Measurements from ENCODE around the genes FUT8, PALS1, EIF2S1, PLEKHH1 and VTI1B.

DNA sequence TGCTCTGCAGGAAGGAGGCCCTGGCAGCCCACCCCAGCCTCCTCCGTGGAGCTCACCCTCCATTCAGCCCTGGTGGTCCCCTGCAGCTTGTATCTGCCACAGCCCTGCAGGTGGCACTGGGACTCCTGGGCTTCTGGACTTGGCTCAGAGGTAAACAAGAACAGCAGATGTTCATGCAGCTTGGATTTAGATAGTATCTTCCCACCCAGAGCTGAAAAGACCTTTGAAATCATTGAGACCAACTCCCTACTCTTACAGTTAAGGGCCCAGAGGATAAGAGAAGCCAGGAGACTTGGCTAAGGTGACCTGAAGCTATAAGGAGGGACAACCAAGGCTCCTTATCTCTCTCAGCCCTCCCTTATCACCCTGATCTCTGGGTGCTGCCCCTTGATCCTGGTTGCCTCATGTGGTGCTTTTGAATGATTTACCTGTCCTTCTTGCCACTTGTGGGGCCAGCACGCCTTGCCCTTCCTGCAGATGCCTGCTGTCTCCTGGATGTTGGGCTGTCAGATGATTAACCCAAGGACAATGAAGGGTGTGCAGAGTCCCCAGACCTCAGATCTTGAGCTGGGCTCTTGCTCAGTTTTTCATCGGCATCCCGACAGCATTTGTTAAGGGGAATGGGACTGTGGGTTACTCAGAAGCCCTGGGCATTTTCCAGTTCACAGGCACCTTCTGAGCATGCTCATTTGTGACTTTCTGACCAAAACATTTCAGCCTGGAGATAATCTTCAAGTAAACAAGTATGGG is 153.8 kb upstream of the MAX start:
- RRBS, result no CpG with 5 or more reads among the region's 4 CpGs

GRCh38 chr14:65287018-65288198 is 125.1 kb upstream of the FUT8 start:
- RRBS, result 79% methylated on average over 8 of the region's 34 CpGs

GRCh38 chr14:65302484-65303356 is 109.8 kb upstream of the FUT8 start:
- RRBS, result no CpG with 5 or more reads among the region's 8 CpGs

- RRBS, result no CpG with 5 or more reads among the region's 2 CpGs
Measured at GRCh38 chr14:65351876-65352217, 60.7 kb upstream of the FUT8 start.

GRCh38 chr14:65412666-65413368 is at the start of gene FUT8:
Gene FUT8, plus strand, starts transcription at chr14:65412730.
- RRBS, result under 1% methylated on average over 44 of the region's 88 CpGs

- RRBS, result no CpG with 5 or more reads among the region's 3 CpGs
Measured at GRCh38 chr14:66108501-66108855, 377.7 kb upstream of the CCDC196 start.

- RRBS, result no CpG with 5 or more reads among the region's 4 CpGs
Measured at GRCh38 chr14:66650279-66651077, 142.5 kb downstream of the GPHN start.

- RRBS, result no CpG with 5 or more reads among the region's 2 CpGs
Measured at GRCh38 chr14:67167776-67168534, 21.3 kb upstream of the GARIN2 start.

- RRBS, result under 1% methylated on average over 38 of the region's 77 CpGs
Measured at GRCh38 chr14:67240904-67241626, at the start of gene PALS1. Gene PALS1, plus strand, starts transcription at chr14:67241435.

DNA sequence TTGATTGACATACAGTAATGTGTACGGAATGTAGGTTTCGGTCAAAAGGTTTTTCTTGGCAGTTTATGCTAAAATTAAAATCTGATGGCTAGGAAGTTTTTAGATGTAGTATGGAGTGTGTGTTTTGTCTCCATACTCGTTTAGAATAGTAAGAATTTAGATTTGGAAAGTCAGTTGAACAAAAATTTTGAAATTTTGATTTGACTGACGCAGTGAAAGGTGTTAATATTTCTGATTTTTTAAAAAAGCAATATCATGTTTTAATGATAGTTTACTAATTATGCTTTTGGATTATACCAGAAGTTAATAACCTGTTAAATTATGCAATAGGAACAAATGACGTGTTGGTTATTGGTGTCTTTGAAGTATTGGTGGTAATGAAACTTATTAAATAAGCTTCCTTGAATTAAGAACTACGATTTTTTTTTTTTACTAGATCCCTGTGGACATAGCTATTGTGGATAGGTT is 1.0 kb downstream of the PALS1 start:
- RRBS, result no CpG with 5 or more reads among the region's 6 CpGs

DNA sequence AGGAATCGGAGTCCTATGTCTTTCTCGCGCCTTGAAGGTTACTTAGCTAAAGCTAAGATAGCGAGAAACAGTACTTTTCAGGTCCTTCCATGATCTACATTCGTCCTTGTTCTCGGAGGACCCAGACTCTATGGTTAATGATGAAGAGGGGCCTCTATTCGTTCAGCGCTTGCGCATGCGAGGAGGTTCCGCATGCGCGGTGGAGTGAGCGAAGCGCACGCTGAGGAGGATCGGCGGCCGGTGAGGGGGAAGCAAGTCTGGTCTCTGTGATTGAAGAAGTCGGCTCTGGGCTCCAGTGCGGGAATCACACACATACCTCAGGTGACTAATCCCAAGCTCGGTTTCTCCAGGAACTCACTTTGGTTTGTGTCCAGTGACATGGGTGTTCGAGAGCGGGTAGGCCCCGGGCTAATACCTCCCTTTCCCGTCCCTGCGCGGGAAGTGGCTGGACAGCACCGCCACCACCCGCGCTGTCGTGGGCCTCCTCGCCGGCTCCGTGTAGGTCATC is at the start of gene EIF2S1:
EIF2S1 (plus strand) TSS at position 193 of the 508 bp plus-strand sequence.
- RRBS, result 2% methylated on average over 10 of the region's 35 CpGs

- RRBS, result no CpG with 5 or more reads among the region's 11 CpGs
Measured at GRCh38 chr14:67392413-67392977, 19.5 kb downstream of the PLEK2 start.

- RRBS, result no CpG with 5 or more reads among the region's 3 CpGs
Measured at GRCh38 chr14:67418912-67419226, 6.9 kb upstream of the PLEK2 start.

DNA sequence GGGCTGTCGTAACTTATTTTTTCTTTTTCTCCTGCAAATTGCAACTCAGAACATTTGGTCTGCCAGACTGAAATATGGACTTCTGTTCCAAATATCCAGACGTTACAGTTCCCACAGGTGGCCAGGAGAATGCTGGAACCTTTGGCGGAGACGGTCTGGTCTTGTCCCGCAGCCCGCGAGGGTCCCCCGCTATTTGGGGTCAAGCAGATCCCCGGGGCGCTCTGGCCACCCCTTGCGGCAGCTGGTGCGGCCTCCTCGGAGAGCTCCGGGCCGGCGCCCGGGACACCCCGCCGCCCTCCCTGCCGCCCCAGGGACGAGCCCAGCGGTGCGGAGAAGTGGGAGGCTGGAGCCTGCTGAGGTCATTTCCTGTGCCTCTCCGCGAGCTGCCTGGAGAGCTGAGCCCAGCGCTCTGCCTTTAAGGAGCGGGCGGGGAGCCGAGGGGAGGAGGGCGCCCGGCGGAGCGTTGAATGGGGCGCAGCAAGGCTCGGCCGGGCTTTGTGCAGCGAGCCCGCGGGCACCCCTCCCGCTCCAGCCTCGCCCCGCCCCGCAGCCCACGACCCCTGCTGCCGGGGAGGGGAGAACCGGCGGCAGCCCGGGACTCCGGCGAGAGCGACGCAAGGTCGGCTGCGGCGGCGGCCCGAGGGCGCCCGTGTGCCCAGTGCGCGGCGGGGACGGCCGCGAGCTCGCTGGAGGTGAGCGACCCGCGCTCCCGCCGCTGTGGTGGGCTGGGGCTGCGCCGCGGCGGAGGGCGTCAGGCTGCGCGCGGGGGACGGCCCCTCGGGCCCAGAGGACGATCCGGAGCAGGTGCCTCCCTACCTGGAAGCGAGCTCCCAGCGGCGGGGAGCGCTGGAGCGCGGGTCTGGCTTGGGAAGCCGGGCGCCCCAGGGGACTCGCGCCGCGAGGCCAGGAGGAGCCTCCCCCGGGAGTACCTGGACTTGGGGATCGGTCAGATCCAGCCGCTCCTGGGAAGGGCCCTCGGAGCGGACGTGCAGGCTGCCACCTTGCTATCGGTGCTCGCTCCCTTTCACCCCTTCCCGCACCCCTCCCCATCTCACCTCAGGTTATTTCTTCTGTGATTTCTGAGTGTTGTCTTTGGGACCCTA is at the start of gene PLEKHH1:
PLEKHH1 (plus strand) TSS at position 584 of the 1,103 bp plus-strand sequence.
- RRBS, result 6% methylated on average over 27 of the region's 104 CpGs

- RRBS, result no CpG with 5 or more reads among the region's 10 CpGs
Measured at GRCh38 chr14:67556807-67557647, 23.9 kb downstream of the PLEKHH1 start.

DNA sequence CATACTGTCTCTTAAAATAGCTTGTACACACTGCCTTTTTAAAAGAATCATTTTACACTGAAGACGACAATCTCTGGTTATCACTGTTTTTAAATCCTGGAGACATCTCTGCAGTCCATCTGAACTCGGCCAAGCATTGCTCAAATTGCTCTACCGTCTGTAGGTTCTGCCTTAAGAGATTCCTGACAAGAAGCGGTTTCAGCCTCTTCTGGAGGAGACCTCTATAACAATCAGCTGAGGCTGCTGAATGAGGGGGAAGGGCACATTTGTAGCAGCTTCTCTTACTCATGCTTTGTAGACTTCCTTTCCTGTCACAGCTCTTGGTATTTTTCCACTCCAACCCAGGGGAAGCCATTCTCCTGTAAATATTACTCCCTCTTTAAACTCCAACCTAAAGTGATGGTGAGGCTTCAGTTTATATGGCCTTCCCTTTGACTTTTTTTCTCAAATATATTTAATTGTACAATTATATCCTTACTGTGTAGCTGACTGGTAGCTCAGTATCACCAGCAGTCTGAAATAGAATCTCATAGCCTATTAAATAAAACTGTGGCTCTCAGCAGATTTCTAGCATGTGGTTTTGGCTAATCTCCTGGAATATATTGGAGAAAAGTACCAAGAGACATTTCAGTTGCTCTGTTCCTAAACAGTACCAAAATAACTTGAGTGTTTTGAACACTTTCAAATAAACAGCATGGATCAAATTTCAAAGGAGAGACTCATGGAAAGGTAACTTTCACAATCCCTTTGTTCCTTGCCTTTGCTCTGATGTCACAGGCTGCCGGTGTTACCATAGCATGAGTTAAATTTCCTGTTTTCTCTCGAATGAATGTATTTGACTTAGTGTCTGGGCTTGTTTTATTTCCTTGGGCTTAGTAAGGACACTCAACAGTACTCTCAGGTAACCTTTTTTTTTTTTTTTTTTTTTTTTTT is 3.2 kb downstream of the ARG2 start:
- RRBS, result no CpG with 5 or more reads among the region's 6 CpGs

GRCh38 chr14:67674504-67675343 is at the start of gene VTI1B:
Gene VTI1B, minus strand, starts transcription at chr14:67674632.
- RRBS, result 2% methylated on average over 39 of the region's 92 CpGs

- RRBS, result no CpG with 5 or more reads among the region's 2 CpGs
Measured at GRCh38 chr14:67962473-67962752, 142.8 kb downstream of the RAD51B start.

GRCh38 chr14:68137458-68138386 is 318.1 kb downstream of the RAD51B start:
- RRBS, result no CpG with 5 or more reads among the region's 4 CpGs

GRCh38 chr14:68210722-68211333 is 391.2 kb downstream of the RAD51B start:
- RRBS, result no CpG with 5 or more reads among the region's 5 CpGs